Peritoneum (tissue), 1 donor: ENCODE measurements around the gene SPDYE11.

GRCh38 chr7:71198564-71199415 is 66.8 kb downstream of the GALNT17 start:
- PRO-cap, result no peak

- PRO-cap, result no peak
Observed at GRCh38 chr7:72332179-72332541, 80.0 kb downstream of the CALN1 start.

DNA sequence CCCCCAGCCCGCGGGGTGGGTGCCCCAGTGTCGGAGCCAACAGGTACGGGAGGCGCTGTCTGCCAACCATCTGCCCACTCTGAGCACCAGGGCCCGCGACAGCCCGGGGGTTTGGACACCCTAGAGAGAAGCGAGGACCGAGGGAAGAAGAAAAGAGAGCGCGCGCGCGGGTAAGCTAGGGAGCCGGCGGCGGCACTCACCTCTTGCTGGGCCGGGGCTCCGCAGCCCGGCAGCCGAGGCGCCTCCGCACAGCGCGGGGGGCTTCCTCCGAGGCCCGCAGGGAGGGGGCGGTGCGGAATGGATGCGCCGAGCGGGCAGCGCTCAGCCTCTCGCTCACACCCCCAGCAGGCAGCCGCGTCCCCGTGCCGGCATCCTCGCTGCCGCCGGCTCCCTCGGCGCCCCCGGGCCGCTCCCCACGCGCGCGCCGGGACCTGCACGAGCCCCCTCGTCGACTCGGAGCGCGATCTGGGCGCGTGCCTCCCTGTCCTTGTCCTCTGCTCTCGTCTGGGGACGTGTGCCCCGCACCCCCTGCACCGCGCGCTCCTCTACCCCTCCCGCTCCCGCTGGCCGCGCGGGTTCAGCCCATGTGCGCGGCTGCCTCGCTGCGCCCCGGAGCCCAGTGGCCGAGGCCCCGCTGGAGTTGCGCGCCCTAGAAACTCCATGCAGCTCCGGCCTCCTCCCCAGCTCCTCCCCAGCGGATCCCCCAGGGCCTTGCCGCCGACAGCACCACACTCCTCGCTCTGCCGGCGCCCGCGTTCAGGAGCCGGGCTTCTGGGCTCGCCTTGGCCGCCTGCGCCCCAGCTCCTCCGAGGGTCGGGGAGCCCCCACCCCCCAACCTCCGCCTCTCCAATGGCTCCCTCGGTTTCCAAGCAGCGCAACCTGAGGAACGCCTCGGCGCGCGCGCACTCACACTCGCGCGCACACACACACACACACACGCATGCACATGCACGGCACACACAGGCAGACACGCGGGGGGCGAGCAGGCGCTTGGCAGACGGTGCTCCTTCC is 75.3 kb downstream of the CALN1 start:
- PRO-cap, result no peak

DNA sequence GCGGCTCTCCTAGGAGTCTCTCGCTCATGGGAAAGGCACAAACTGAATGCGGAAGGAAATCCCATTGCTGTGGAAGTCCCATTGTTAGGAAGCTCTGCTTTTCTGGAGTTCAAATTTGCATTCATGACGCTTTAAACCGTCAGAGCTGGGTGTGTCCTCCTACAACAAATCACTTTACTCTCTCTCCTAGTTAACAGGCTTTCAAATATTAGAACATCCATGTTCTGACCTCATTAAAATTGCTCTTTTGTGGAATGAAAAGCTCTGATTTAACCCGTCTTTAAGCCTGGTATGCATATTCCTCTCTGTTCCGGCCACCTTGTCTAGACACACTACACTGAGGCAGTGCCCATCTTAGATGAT is at the start of gene SPDYE11:
Gene SPDYE11, minus strand, starts transcription at position 86 of the 363 bp plus-strand sequence.
- PRO-cap, result no peak

DNA sequence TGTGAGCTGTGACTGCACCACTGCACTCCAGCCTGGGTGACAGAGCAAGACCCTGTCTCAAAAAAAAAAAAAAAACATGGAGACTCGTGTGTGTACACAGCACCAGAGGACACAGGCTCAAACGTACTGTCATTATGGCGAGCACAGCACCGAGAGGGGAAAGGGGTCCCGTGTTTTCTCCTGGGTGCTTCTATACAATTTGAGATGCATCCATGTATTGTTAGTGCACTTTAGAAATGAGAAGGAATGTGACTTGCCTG is 35.0 kb downstream of the FKBP6 start:
- PRO-cap, result no peak

- PRO-cap, result no peak
Observed at GRCh38 chr7:73410238-73410770, 23.3 kb upstream of the FZD9 start.

DNA sequence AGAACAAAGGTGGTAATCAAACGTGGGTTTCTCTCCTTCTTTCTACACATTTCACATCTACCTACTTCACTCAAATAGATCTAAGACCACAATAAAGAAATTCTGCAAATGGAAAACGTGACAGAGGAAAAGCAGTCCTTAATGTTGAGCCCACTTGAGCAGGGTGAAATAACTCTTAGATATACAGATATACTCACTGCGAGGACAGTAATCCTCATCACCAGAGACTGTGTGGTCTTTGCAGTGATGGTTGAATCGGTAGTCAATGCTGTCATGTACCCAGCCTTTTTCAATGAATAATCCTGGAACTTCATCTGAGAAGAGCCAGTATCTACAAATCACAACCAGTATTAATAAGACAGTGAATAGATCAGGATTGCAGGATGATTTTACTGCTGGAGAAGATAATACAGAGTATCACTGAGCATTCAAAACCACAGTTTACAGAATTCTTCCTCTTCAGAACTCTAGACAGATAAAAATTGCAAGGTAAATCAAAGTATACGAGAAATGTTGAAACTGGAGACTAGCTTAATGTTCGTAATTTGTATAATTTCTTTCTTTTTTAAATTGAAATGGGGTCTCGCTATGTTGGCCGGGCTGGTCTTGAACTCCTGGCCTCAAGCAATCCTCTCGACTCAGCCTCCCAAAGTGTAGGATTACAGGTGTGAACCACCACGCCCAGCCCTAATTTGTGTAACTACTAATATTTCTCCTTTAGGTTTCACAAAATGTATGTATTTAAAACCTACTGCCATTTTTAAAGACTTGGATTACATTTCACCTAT is 35.9 kb downstream of the FZD9 start:
- PRO-cap, result no peak

GRCh38 chr7:73535163-73535660 is 13.1 kb upstream of the BAZ1B start:
- PRO-cap, result no peak

GRCh38 chr7:73740746-73741286 is 2.2 kb upstream of the ABHD11 start:
- PRO-cap, result no peak

- PRO-cap, result no peak
Observed at GRCh38 chr7:73799249-73799986, 29.3 kb upstream of the CLDN3 start.

DNA sequence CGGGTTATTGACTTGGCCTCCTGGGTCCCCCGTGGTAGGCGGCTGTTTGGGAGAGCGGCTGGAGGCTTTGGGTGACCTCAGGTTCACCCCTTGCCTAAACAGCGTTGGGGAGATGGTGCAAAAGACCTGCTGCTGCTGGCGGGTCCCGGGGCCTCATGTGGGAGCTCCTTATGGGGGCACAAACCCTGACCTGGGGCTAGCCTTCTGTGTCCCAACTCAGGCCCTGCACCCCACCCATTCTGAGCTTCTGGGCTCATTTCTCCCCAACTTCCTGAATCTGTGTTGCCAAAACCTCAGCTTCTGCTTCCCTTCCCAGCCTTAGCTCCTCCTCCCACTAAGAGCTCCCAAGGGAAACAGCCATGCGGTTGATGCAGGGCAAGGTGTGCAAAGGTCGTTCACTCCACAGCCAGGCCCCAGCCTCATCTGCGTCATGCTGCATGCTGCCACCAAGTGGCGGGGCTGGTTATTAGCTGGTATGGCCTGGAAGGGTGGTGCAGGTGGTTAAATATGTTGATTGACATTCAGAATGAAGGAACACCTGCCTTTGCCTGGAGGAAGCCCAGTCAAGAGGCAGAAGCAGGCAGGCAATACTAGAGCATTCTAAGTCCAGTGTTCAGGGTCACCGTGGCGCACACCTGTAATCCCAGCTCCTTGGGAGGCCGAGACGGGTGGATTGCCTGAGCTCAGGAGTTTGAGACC is 49.0 kb upstream of the ELN start:
- PRO-cap, result no peak

DNA sequence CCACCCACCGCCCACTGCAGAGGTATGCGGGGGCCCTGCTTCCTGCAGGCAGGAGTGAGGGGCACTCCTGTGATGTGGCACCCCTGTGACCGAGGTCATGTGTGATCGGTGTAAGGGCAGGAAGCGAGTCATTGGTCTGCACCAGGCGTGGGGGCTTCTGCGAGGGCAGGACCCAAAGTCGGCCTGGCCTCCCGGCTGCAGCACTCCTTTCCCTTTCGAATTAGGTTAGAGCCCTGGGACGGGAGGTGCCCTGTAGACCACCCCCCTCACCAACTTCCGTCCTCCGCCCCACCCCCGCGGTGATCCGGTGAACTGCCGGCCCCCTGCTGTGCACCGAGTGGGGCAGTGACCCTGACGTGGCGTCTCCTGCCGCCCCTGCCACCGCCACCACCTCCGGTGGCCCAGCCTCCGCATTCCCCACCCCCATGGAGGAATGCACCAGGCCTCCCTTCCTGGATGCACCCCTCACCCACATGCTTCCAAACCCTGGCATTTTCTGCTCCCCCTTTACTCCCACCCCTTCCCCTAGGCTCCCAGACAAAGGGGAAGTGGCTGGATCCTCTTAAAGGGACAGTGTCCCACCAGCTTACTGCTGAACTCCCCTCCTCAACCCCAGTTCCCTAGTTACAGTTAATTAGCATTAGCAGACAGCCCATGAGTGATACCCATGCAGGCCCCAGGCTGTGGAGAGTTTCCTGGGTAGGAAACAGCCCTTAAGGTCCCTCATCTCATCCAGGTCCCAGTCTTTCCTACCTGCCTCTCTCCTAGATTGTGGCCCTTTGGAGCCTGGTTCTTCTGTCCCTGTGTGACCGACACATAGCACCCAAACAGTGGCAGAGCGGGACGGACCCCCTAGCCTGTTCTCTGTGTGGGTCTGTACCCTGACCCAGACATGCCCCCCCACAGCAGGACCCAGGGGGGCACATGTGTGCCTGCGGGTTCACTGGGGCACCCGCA is 11.1 kb downstream of the LIMK1 start:
- PRO-cap, result no peak

GRCh38 chr7:74452916-74453264 is 816 bp upstream of the GTF2IRD1 start:
- PRO-cap, result no peak

DNA sequence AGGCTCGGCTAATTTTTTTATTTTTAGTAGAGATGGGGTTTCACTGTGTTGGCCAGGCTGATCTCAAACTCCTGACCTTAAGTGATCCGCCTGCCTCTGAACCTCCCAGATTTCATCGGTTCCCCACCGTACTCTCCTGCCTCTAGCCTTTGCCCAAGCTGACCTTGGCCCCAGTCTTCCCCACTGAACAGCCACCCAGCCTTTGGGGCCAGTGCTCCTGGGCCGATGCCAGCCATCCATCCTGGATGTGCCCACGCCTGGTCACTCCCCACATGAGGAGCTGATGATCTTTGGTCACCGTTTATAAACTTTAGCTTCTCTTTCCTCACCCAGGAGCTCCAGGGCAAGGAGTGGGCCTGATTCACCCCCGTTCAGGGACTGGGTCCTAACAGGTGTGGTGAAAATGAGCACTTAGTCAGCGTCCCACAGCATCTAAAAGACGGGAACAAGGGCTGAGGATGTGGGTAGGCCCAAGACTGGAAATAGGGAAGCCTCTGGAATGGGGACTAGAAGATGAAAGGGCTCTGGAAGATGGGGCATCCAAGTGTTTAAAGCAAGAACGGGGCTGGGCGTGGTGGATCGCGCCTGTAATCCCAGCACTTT is 22.9 kb downstream of the GTF2IRD1 start:
- PRO-cap, result no peak

DNA sequence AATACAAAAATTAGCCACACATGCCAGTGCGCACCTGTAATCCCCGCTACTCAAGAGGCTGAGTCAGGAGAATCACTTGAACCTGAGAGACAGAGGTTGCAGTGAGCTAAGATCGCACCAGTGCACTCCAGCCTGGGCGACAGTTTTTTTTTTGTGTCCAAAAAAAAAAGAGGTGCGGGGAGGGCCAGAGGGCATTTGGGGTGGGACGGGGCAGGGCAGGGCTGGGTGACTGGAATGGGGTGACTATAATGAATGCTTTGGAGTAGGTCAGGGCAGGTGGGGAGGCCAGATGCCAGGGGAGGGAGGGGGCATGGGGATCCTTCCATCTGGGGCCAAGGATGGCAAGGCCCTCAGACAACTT is 23.5 kb downstream of the GTF2IRD1 start:
- PRO-cap, result no peak

GRCh38 chr7:74513926-74514806 is 60.5 kb downstream of the GTF2IRD1 start:
- PRO-cap, result no peak

DNA sequence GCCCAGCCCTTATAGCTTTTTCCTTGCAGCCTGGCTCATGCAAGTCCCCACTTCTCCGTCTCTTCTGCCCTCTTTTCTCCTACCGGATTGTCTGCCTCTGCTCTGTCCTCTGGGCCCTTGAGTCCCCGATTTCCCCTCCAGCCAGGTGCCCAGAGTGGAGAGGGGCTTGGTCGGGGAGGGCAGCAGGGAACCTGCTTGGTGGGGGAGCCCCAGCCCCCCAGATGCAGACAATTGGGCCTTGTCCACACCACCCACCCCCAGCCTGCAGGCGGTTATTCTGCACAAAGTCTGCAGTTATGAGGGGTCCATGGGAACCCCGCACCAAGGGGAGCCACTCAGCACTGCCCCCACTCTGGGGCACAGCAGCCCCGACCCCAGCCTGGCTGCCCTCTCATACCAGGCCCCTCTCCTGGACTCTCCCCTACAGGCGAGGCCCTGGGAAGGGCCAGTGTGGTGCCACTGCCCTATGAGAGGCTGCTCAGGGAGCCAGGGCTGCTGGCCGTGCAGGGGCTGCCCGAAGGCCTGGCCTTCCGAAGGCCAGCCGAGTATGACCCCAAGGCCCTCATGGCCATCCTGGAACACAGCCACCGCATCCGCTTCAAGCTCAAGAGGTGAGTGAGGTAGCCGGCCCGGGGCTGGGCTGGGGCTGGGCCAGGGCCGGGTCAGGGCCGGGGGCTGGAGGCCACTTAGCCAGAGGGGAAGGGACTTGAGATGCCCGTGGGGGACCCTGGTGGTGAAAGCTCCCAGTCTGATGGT is 64.2 kb downstream of the GTF2IRD1 start:
- PRO-cap, result no peak

DNA sequence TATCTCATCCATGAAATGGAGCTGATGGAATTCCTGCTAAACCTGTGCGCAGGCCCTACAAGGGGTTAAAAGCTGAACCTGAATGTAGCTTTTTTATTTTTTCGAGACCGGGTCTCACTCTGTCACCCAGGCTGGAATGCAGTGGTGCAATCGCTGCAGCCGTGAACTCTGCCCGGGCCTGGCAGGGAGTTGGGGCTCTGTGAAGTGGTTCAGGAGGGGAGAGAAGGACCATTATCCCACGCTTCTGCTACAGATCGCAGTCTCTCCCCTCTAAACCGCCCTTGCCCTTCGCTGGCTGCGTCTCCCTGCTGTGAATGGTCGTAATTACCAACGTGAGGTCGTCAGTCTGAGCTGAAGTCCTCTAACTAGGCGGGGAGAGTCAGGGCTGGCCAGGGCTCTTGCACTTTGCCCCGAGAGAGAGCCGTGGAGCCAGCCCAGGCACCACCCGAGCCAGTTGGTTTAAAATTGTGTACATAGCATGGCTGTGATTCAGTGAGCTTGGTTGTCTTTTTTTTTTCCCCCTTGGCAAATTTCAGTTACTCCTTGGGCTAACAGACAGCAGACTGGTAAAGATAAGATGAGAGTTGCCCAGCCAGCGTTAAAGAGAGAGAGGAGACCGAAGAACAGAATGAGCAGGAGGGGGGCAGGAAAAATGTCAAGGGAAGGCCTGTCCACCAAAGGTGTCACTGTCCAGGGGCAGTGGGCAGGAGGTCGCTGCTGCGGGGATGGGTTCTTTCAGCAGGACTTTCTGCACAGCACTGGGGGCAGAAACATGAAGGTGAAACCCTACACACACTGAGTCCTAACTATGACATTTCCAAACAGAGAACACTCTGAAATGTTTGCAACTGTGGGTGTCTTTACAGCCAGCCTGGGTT is 77.2 kb upstream of the GTF2I start:
- PRO-cap, result no peak

DNA sequence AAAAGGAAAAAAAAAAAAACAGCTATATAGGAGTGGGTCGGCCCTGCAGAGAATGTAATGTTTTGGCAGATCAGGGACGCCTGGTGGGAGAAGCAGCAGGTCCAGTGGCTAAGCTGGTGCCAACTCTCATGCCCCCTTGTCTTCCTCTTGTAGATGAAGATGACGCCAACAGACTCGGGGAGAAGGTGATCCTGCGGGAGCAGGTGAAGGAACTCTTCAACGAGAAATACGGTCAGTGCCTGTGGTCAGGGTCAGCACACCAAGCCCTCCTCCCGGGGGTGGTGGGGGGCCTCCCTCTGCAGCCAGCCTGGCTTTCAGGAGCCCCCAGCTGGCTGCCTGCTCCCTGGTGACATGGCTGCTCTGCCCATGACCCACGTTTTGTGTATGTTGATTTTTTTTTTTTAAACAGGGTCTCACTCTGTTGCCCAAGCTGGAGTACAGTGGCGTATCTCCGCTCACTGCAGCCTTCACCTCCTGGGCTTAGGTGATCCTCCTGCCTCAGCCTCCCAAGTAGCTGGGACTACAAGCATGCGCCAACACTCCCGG is 67.7 kb upstream of the GTF2I start:
- PRO-cap, result no peak

GRCh38 chr7:74672414-74672884 is 14.9 kb downstream of the GTF2I start:
- PRO-cap, result no peak